Left cardiac atrium (tissue), 1 donor: ENCODE results near the gene OPN4.

DNA sequence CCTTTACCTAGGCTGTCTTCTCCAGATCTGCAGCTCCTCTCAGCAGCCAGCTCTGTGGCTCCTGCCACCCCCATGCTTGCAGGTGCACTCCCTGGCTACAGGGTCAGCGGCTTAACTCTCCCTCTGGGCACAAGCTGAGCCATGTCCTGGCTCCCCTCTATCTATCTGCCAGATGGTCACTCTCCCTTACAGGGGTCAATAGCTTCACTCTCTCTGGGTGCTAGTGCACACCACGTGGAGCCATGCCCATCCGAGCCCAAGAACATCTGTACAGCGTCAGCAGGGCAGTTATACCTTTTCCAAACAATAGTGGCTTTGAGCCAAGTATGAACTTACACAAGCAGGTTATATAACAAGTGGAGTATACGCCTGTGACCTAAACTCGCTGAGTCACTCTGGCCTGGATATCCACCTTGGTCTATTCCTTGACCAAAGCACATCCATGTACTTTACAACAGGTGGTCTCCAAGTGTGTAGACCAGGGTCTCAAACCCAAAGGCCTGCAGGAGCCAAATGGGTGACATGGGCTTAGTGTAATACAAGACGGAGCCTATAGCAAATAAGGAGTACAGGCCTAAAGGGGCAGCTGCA is 20.2 kb downstream of the PLAC9 start:
- PRO-cap = no peak

- PRO-cap = no peak
Measured at GRCh38 chr10:80178043-80179073, 27.0 kb downstream of the ANXA11 start.

DNA sequence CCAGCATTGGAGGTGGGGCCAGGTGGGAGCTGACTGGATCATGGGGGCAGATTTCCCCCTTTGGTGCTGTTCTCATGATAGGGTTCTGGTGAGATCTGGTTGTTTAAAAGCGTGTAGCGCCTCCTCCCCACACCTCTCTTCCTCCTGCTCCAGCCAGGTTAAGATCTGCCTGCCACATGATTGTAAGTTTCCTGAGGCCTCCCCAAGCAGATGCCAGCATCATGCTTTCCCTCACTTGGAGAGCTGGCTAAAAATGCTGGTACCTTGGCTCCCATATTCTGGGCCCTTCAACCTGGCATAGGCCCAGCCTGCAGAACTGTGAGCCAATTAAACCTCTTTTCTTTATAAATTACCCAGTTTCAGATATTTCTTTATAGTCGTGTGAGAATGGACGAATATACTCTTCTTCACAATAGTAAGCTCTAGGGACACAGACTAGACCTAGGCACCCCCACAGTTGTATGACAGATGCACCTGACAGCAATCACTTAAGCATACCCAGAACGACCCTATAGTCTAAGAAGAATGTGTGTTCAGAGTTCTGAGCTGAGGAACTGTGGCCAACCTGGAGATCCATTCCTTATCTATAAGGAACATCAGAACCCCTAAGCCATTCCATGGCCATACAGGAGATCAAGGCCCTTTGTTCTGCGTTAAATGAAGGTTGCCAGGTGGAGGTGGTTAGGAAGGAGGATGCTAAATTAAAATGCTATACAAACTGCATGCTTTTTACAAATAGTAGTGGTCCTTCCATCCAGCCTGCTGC is 26.1 kb downstream of the ANXA11 start:
- PRO-cap = no peak

- PRO-cap = no peak
Measured at GRCh38 chr10:80187815-80188683, 17.3 kb downstream of the ANXA11 start.

DNA sequence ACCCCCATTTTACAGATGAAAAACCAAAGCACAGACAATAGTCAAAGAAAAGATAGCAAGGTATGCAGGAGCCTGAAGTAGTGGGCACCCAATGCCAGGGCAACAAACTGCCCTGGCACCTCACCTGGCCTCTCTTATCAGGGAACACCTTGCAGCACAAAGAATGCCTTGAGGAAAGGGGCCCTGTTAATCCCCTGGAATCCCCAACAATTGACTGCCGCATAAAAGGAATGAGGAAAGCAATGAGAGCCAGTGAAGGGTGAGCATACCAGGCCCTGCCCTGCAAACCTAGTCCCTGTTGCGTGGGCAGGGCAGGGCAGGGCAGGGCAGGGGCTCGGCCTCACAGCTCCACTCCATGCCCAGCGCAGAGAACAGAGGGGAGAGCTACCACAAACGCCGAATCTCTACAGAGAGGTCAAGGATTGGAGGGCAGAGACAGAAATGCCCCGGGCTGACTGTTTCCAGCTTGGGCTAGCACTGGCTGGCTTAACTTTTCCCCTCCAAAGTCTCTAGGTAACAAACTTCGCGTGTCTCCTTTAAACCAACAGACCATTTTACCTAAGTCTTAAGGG is 1.1 kb downstream of the ANXA11 start:
- PRO-cap = no peak

DNA sequence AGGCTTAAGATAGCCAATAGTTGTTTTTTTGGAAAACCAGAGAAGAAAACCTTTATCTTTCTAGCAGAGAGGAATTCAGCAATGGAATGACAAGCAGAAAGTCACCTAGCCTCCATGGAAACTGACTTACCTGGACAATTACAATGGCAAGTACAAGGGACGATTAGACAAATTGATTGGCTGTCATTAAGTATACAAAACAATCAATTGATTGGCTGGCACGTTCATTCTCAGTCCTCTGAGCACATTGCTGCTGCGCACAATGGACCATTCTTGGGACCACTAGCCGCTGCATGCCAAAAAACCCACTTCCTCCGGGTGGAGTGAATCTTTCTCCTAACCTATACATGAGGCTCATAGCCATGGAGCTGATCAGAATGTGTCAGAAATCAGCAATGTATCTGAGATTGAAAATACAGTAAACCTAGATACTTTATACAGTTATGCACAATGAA is 2.1 kb downstream of the MAT1A start:
- PRO-cap = no peak

DNA sequence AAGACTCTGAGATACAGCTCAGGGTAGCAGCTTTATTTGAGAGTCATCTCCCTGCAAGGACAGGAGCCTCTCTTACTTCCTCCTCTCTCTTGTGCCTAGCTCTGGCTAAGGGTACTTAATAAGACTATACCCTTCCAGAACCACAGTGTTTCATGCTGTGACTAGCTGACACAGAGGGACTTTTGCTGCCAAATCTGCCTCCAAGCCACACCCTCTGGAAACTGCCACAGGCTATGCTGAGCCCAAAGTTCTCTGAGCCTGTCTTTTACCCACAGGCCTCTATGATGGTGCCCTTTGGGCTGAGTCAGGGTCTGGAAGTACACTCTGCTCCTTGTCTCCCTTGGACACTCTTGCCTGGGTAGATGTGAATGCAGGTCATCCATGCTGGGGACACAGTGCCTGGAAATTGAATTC is 22.6 kb downstream of the DYDC1 start:
- PRO-cap = no peak

DNA sequence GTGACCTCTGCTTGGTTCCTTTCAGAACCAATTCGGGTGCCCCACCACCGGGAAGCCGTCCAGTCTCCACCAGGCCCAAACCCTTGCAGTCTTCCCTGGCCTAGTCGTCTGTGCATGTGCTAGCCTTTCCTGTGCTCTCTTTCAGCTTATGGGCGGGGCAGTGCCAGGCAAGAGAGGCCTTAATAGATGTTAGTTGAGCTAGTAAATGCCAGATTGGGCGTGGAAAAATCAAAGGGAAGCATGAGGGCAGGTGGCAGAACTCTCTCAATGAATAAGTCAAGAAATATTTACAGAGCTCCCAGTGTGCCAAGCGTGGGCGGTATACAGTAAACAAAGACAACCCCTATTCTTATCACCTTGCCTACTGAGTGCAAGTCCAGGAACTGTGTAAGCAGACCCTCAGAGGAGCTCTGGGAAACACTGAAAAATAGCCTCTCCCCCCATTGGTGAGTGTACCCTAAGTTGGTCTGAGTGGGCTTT is 1.1 kb downstream of the DYDC2 start:
- PRO-cap = no peak

- PRO-cap = no peak
Measured at GRCh38 chr10:80441623-80442061, 12.5 kb upstream of the TSPAN14 start.

GRCh38 chr10:80473584-80474609 is 19.8 kb downstream of the TSPAN14 start:
- PRO-cap = no peak

DNA sequence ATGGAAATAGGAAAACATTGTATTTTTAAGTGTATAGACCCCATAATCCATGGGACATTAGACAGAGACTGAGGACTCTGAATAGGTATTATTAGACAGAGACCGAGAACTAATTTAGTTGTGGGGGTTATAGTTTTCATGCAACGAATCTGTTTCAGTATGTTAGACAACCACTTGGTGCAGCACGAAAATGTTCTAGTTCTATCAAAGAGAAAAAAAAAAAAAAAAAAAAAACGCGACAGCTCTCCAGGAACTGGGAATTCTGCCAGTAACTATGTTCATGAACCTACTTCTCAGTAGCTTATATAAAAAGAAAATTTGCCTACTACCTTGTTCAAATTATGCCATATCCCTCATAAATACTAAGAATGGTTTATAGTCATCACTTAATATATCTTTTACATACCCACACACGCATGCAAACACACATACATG is 685.2 kb upstream of the GHITM start:
- PRO-cap = no peak

DNA sequence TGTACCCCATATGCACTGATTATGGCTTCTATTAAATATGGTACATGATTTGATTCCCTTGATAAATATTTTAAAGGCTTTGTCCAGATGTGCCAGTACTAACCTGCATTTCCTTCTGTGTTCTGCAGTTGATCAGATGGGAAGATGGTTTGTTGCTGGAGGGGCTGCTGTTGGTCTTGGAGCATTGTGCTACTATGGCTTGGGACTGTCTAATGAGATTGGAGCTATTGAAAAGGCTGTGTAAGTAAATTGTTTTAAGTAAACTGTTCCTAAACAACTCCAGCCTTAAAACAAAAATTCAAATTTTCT is 4.5 kb downstream of the GHITM start:
- PRO-cap = no peak

GRCh38 chr10:84158888-84159424 is 14.6 kb upstream of the GPR15LG start:
- PRO-cap = no peak

DNA sequence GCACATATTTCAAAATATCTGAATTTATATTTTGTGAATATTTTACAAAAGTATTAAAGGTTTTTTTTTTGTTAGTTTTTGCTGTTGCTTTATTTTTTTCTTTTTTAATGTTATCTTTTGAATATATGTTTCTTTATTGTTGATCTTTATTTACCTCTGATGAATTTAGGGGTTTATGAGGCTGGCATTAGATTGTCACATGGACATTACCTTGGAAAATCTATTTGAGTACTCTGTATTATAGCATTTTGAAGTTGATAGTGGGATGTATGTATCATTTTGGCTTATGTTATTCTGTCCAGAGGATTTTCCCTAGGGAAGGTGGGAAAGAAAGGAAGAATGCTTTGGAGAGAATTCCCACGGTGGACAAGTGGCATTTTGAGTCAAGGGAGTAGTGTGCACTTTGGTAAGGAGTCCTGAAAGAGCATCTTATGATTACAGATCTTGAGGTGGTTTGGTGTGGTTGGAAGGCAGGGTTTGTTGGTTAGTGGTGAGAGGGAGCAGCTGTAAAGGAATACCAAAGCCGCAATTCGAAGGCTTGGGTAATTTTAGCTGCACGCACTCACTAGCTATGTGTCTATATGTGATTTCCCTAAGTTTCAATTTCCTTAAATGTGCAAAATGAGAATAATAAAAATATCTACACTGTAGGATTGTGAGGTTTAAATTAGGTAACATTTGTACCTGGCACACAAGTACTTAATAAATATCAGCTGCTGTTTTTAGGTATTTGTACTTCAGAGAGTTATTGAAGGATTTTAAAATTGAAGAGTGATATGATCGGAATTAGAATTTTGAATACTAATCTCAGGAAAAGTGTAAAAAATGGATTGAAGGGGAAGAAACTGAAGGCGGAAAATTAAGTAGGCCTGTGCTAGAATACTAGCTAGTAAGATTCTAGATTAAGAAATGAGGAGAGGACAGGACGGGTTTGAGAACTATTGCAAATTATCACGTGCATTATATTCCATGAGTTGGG is 16.2 kb downstream of the CCSER2 start:
- PRO-cap = no peak

- PRO-cap = no peak
Measured at GRCh38 chr10:86556850-86557095, 35.2 kb upstream of the WAPL start.

GRCh38 chr10:86654393-86654866 is at the start of gene OPN4:
OPN4 (plus strand) TSS chr10:86654547.
- PRO-cap = no peak

DNA sequence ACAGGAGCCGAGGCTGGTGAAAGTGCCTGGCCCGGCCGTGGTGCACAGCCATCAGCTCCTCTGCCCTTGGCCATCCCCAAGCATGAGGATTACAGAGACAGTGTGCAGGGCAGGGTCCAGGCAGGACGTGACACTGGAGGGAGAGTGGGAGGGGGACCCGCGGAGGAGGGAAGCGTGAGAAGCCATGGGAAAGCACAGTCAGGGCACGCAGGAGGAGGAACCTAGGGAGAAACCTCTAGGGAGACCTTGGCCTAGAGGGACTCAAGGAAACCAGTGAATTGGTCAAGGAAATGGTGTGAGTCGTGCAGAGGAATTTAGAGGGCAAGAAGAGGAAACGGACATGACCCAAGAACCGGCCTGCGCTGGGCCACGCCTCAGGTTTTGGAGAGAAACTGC is 3.0 kb downstream of the OPN4 start:
- PRO-cap = no peak

DNA sequence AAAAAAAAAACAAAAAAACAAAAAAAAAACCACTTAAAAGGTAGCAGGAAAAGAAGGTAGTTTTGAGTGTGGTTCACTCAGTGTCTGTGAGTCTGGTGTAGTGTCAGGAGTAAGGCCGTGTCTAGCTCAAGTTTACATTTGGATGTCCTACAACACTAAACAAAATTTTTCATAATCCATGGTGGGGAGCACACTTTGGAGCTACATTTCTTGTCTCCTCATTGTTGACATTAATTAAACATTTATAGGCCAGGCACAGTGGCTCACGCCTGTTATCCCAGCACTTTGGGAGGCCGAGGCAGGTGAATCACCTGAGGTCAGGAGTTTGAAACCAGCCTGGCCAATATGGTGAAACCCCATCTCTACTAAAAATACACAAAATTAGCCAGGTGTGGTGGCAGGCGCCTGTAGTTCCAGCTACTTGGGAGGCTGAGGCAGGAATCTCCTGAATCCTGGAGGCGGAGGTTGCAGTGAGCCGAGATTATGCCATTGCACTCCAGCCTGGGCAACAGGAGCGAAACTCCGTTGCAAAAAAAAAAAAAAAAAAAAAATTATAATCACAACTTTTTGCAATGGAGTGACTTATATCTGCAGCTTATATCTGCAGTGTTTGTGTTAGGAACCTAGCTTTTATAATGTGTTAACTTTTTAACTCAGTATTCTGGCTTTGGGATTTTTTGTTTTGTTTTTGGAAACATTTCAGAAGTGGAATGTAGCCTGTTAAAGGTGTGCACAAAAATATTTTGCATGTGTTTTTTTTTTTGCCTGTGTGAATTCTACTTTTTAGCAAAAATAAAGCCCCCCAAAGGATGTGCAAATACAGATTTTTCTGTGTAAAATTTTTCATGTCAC is 20.9 kb upstream of the BMPR1A start:
- PRO-cap = no peak

- PRO-cap = unidirectional peak, minus-strand start at chr10:86757453
Measured at GRCh38 chr10:86757214-86757705, 841 bp downstream of the BMPR1A start.

DNA sequence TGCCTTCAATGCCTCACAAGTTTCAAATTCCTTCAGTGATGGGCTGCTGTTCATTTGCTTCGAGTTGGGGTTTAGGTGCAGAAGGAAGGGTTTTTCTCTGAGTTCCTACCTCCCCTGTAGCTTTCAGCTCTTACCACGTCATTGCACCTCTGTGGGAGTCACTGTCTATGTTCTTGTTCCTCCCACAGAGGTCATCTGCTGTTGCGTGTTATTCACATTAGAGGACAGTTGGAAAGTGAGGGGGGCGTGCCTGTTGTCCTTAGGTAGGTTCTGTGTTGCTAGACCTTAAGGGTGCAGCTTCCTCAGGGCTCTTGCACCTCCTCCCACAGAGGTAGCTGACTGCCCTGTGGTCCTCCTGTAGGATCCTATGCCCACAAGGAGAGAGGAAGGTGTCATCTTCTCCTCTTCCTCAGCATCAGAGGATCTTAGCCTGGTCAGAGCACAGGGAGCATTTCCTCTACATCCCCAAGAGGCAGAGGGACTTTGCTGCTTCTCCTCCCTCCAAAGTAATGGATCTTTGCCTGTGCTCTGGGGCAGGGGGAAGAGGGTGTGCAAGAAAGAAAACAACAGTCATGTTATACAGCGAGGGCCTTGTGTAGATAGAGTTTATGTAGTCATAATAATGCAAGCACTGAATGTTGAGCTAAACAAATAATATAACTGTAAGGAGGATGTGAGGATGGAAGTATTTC is 48.8 kb downstream of the MMRN2 start:
- PRO-cap = no peak